ENCODE measurements around the gene SERPINB1.

- PRO-cap: no peak
Measured at GRCh38 chr6:2822935-2823976, 18.4 kb downstream of the SERPINB1 start.

DNA sequence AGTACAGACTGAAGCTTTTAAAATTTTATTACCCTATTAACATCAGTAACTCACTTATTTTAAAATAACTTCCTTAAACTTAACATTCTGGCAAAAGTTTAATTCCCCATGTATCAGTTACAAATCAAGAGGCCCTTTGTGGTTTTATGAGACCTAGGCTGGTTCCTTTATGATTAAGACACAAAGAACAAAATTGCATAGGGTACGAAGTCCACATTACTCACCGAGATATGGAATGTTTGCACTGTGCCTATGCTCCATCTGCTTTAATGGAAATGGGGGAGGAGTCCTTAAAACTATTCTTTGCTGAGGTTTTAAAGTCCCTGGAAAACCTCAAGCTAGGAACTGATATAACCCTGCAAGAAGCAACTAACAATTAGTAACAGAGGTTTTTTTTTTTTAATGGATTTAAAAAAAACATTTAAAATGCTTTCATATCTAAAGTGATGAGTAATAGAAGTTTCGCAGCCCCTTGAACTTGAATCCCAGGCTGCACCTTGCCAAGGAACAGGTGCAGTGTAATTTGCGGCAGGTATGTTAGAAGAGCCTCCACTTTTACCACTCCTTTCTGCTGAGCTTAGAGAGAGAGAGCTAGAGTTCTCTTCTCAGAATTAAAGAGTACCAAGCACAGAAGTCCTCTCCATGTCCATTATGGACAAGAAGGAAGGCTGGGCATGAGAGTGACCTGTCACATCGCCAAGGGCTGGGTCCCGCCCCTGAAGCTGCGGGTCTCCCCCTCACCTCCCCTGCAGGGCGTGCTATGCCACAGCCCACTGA is 2.4 kb downstream of the SERPINB1 start:
- PRO-cap: no peak

DNA sequence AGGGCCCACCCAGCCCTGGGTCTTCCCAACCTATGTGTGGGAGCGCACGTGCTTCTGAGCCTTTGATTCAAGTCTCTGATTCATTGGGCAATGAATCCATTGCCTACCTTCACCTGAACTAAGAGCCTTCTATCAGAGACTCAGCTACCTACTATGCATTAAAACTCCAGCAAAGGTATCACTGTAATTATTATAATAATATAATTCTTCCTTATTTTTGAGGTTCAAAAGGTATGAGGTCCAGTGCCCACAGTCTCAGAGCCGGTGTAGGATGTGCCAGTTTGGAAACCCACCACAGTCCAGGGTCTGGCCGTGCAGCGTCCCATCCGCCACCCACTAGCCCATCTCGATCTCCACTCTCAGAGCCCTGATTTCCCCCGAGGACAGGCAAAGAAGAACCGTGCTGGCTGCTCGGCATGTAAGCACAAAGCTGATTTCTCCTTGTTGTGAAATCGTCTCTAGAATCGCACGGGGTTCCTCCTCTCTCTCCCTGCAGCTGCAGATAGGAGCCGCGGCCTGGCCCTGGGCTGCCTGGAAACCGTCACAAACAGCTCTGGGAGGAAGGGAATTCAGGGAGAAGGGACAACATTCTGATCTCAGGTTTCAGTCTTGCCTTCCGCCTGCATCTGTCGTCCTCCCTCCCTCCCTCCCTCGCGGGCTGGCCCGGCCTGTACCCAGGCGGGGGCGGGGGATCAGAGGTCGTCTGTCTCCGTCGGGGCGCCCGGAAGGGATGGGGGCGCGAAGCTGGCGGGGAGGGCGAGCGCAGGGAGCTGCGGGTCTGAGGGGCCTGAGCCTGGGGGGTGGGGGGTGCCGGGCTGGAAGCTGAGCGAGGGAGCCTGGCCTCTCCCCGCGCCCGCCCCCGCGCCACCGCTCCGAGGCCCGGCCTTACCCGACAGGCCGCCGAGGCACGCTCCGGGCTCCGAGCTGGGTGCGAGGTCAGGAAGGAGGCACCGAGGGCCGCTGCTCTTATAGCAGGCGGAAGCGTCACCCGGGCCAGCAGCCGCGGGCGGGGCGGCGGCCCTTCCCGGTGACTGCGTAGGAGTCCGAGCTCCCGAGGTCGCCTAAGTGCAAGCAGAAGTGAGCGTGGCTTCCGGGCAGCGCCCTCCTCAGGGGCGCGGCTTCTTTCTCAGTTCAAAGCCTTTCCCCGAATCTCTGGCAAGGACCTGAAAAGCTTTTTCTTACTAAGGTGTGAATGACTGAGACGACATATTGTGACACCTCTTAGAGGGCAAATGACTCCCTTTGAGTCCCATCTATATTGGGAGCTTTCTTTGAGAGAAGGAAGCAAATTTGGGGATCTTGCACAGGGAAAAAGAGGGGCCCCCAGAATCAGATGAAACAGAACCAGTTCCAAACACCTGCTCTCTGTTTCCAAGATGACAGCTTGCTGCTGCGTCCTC is at the start of gene SERPINB1:
Gene SERPINB1, minus strand, starts transcription at position 941 of the 1,400 bp plus-strand sequence.
- PRO-cap: unidirectional peak, minus-strand start at position 938 of the sequence; unidirectional peak, minus-strand start at position 1,037 of the sequence

DNA sequence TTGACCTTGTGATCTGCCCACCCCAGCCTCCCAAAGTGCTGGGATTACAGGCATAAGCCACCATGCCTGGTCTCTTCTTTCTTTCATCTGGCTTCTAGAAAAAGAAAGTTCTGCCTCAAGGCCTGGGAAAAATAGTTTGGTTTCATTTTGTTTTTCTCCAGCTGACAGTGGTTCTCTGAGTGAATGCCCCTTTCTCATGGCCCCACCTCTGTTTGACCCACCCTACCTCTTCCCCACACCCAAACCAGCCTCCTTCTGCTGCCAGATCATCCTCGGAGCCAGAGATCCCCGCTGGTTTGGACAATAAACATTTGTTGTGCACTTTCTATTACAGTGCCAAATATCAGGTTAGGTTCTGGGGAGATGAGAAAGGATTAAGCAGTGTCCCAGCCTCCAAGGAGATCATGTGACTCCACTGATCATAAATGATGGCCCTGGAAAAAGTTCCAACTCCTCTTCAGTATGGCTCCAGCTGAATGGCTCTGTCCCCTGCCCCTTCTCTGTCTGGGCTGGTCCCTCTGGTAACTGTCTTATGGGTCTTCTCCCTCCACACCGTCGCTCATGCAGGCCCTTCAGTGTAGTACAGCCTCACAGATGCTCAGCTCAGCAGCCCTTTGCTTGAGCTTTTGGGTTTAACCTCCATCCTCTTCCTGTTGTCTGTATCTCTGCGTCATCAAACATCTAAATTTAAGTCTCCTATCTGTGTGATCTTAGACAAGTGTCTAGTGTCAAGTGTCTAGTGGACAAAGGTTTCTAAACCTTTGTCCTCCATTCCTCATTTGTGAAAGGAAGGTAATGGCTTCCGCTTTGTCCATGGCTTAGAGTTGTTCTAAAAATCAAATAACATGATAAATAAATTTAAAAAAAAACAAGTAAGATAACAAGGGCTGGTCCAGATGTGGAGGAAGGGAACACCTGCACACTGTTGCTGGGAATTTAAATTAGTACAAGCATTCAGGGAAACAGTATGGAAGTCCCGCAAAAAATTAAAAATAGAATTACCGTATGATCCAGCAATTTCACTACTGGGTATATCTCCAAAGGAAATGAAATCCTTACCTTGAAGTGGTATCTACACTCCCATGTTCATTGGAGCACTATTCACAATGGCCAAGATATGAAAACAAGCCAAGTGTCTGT is 17.3 kb upstream of the SERPINB1 start:
- PRO-cap: no peak

GRCh38 chr6:2948034-2949219 is 22.9 kb downstream of the SERPINB6 start:
- PRO-cap: no peak

GRCh38 chr6:2963027-2963654 is 8.2 kb downstream of the SERPINB6 start:
- PRO-cap: no peak

GRCh38 chr6:2980076-2980574 is 8.8 kb upstream of the SERPINB6 start:
- PRO-cap: no peak

DNA sequence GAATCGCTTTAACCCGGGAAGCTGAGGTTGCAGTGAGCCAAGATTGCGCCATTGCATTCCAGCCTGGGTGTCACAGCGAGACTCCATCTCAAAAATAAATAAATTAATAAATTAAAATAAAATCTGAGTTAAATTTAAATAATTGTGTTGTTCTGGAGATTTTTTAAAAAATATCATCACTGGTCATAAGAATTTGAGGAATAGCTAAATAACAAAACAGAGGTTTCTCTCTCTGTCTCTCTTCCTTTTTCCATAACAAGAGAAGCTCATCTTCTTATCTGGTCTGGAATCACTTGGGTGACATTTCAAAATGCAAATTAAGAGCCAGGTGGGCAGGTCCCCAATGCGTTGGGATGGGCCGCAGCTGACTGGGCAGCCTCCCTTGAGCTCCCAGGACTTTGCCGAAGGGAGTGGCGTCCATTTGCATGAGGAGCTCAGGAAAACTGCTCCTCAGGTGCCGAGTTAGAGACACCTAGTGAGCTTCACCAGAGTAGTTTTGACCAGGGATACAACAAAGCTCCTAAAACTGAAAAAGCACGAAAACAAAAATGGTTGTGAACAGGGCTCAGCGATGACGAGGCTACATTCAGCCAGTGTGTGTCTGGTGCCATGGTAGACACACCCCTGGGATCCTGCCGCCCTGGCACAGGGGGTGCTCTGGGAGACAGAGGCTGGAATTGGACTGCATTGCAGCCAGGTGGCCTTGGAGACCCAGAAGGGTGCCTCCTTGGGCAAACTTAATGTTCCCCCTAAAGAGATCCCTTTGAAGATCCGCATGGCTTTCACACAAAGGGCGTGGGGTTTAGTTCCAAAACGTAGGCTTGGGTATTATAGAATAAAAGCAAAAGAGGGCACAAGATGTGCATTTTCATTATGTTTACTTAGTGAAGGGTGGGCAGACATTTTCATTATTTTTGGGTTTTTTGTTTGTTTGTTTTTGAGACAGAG is 13.5 kb upstream of the SERPINB6 start:
- PRO-cap: no peak

GRCh38 chr6:3136987-3137908 is 18.7 kb downstream of the BPHL start:
- PRO-cap: no peak

DNA sequence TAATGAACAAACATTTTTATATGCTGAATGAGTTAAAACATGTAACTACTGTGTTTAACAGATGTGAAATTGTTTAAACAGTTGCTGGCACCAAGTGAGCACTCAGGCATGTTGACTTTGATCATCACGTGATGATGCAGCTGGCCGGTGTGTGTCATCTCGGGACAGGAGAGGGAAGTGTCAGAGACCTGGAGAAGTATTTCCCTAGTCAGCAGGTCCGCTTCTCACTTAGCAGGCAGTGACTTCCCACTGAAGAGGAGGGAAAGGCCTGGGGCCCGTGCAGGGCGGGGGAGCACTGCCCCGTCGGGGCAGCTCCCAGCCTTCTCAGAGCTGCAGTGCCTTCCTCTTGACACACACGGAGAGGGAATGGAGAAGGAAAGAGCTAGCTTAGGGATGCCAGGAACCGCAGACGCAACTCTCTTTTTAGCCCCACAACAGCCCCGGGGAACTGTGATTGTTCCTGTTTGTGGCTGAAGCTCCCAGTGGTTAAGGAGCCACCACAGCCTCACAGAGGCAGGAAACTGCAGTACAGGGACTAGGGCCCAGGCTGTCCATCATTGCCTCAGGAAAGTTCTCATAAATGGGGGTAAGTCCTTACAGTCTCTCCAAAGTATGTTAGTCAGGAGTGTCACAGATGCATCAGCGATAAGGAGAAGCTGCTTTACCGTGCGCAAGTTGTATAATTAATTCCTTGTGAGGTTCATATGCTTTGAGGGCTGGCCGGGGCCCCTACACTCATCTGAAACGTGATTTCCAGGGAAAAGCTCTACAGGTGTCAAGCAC is 17.9 kb downstream of the TUBB2A start:
- PRO-cap: no peak

DNA sequence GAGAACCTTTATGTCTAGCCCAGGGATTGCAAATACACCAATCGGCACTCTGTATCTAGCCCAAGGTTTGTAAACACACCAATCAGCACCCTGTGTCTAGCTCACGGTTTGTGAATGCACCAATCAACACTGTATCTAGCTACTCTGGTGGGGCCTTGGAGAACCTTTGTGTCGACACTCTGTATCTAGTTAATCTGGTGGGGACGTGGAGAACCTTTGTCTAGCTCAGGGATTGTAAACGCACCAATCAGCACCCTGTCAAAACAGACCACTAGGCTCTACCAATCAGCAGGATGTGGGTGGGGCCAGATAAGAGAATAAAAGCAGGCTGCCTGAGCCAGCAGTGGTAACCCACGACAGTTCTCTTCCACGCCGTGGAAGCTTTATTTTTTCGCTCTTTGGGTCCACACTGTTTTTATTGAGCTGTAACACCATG is 13.9 kb upstream of the TUBB2A start:
- PRO-cap: no peak

DNA sequence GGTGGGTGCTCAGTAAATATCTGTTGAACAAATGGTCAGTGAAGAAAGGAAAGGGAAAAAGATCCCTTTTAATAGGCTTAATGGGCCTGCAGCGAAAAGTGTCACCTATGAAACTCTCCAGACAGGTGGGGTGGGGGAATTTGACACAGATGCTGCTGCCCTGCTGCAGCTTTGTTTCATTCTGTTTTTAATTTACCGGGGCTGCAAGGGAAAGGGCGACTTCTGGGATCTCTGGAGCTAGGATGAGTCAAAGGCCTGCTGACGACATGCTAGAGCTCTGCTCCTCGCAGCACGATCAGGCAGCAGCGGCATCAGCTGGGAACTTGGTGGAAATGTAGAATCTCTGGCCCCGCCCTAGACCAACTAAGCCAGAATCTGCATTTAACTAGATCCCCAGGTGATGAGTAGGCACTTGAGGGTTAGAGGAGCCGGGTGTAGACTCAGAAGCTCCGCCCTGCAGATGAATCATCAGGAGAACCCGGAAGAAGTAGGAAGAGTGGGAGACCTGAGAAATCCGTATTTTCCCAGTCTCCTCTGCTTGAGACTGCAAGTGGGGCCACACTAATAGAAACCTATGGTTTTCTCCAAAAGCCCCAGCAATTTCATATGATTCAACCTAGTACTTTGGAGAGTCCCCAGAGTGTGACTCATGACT is 18.3 kb downstream of the TUBB2B start:
- PRO-cap: bidirectional peak, plus-strand start at position 411 of the sequence, minus-strand start at position 183 of the sequence

- PRO-cap: no peak
Measured at GRCh38 chr6:3252489-3252969, 6.2 kb upstream of the PSMG4 start.

GRCh38 chr6:3276279-3277117 is 17.8 kb downstream of the PSMG4 start:
- PRO-cap: no peak

- PRO-cap: no peak
Measured at GRCh38 chr6:3403692-3404484, 53.0 kb downstream of the SLC22A23 start.

GRCh38 chr6:3454651-3454957 is 2.2 kb downstream of the SLC22A23 start:
- PRO-cap: no peak

DNA sequence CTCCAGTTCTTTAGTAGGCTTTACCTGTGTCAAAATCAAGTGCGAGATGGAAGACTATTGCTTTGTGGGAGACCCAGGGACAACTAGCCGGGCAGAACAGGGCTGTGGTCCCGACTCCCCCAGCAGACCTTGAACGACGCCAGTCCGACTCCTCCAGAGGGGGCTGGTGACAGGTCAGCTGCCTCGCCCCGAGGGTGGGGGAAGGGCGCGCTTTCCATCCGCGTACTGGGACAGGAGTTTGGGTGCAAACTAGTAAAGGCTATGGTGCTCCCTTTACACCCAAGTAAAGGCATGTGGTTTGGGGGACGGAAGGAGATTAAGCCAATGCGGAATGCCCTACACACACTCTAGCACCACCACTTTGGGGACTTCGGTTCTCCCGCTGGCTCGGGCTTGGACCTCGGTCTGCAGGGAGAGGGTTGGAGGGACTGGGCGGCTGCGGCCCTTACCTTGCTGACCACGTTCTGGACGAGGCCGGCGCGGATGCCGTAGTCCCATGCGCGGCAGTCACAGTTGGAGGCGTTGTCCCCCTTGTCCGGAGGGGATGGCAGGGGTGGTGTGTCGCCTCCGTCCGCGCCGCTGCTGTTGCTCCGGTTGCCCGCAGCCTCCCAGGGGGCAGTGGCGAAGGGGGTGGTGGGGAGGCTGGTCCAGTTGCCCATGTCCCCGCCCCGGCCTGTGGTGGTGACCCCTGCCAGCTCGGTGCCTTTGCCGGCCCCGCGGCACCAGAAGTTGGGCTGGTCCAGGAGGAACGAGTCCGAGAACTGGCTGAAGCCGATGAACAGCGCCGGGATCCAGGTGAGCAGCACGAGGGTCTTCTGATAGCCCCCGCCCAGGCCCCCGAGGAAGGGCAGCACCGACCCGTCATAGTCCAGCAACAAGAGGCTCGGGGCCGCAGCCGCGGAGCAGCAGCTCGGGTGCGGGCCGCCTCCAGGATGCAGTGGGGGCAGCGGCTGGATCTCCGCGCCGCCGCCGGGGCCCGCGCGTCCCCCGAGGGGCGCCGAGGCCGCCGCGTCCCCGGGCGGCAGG is 1.1 kb downstream of the SLC22A23 start:
- PRO-cap: no peak

DNA sequence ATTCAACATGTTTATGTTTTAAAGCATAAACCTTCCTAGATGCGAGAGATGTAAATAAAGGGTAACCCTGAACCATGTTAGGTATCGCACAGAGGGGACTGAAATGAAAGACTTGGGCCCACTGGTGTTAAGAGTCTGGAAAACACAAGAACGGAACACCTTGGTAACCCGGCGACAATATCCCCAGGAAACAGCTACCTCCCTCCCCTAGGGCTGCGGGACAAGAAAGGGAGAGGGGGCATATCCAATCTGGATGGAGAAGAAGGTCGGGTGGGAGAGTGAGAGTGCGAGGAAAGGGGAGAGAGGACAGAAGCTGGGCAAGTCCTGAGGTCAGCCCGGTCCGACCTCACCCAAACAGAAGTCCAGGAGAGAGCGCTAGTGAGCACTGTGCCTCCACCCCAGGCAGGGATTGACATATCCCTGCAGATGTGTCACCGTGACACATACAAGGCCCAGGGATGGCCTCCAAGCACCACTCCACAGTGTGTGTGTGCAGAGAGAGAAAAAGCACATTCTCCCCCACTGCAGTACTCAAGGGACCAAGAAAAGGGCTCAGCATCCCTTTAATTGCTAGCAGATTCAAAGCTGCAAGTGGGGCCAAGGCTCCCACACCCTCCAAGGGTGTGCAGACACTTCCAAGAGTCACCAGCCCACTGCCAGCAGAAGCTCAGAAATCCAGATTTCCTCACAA is 3.3 kb downstream of the PXDC1 start:
- PRO-cap: bidirectional peak, plus-strand start at position 444 of the sequence, minus-strand start at position 362 of the sequence

- PRO-cap: no peak
Measured at GRCh38 chr6:3752790-3753233, 1.3 kb upstream of the PXDC1 start.

DNA sequence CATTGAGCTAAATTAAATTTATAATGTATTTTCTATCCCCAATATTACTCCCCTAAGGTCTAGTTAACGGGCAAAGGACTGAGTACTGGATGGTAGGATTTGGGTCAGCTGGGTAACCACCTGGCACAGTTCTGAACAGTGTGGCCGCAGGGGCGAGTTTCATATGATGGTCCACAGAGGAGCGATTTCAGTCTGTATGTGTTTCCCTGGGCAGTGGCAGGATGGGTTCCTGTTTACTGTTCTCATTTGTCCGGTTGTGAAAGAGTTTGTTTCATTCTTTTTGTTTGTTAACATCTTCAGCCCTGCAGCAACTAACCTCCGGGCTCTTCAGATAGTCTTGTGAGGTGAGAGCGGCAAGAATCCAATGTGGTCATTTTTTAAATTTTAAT is 38.2 kb upstream of the PXDC1 start:
- PRO-cap: no peak